ENCODE results near the genes FOXJ2, A2ML1 and M6PR.

GRCh38 chr12:7107883-7109014 is 765 bp downstream of the C1RL start:
- PRO-cap = bidirectional peak, plus-strand start at chr12:7108571, minus-strand start at chr12:7108377
- RAMPAGE, long total RNA = start-site peak on the plus strand at chr12:7108277-7108451, 25 reads; start-site peak on the plus strand at chr12:7108651-7108681, 27 reads

- PRO-cap = no peak
- RAMPAGE, long total RNA = start-site peak on the plus strand at chr12:7111447-7111508, 18 reads
Observed at GRCh38 chr12:7111146-7111783, 2.3 kb upstream of the C1RL start.

DNA sequence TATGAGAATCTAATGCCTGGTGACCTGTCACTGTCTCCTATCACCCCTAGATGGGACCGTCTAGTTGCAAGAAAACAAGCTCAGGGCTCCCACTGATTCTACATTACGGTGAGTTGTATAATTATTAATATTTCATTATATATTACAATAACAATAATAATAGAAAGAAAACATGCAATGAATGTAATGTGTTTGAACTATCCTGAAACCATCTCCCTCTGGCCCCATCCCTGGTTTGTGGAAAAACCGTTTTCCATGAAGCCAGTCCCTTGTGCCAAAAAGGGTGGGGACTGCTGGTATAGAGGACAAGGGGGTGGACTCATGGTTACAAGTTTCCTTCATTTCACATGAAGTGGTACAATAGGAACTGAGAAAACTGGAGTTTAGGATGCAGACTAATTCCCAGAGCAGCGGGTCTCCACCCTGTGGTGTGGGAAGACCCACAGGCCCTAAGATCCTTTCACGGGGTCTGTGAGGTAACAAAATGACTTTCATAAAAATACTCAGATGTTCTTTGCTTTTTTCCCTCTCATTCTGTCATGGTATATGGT is 3.0 kb upstream of the C1RL start:
- PRO-cap = no peak
- RAMPAGE, long total RNA = no peak

DNA sequence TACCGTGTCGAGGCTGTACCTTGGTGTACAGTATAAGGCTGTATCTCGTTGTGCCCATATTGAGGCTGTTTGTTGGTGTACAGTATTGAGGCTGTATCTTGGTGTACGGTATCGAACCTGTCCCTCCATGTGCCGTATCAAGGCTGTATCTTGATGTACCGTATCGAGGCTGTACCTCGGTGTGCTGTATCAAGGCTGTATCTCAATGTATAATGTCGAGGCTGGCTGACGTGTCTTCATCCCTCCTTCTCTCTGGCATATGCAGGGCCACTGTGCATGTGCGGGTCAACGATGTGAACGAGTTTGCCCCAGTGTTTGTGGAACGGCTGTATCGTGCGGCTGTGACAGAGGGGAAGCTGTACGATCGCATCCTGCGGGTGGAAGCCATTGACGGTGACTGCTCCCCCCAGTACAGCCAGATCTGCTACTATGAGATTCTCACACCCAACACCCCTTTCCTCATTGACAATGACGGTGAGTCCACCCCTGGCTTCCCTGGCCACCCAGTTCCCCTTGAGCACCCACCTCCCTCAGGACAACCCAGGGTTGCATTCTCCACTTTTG is 5.0 kb downstream of the CLSTN3 start:
- PRO-cap = no peak
- RAMPAGE, long total RNA = start-site peak on the plus strand centred at position 182 of the sequence, 586 bp wide, 47 reads

DNA sequence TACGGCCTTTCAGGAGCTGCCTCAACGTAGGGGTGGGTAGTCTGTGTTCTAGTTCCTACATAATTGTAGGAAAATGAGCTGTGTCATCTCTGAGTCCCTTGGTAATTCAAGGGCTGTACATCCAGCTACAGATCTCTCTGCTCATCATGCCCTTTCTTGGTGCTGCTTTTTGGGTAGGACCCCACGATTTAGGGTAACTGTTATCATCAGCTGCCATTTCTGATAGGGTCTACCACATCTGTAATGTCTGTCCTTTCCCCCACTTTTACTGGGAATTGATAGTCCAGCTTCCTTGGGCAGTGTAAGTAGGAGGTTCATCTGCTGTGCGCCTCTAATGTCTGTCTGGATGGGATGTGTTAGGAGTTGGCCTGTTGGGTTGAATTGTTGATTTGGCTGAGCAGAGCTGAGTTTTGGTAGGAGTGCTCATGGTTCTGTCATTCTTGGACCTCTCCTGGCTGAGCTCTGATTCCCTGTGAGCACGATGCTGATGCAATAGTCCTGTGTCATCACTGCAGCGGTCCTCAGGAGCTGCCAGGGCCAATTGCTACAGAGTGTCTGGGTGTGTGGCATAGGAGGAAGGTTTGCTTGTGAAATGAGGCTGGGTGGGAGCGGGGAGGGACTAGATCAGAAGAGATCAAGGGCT is 21.0 kb downstream of the PEX5 start:
- PRO-cap = no peak
- RAMPAGE, long total RNA = no peak

DNA sequence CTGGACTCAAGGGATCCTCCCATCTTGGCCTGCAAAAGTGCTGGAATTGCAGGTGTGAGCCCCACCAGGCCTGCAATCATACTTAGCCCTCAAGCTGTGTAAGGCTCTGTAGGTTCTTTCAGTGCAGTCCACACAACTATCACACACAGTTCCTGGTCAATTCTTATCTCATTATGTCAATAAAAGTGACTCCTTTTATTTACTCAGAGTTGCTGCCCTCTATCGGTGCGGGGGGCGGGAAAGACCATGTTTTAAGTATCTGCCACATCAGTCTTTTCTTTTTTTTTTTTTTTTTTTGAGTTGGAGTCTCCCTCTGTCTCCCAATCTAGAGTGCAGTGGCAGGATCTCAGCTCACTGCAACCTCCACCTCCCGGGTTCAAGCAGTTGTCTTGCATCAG is 28.9 kb downstream of the SLC2A3 start:
- PRO-cap = no peak
- RAMPAGE, long total RNA = no peak

- PRO-cap = no peak
- RAMPAGE, long total RNA = no peak
Observed at GRCh38 chr12:7928825-7929761, 6.9 kb downstream of the SLC2A3 start.

GRCh38 chr12:8032260-8033136 is at the start of gene FOXJ2:
FOXJ2 (plus strand) TSS chr12:8032716.
- PRO-cap = bidirectional peak, plus-strand start at chr12:8032718, minus-strand start at chr12:8032586
- RAMPAGE, long total RNA = start-site peak on the plus strand at chr12:8032716-8032734, 136 reads

DNA sequence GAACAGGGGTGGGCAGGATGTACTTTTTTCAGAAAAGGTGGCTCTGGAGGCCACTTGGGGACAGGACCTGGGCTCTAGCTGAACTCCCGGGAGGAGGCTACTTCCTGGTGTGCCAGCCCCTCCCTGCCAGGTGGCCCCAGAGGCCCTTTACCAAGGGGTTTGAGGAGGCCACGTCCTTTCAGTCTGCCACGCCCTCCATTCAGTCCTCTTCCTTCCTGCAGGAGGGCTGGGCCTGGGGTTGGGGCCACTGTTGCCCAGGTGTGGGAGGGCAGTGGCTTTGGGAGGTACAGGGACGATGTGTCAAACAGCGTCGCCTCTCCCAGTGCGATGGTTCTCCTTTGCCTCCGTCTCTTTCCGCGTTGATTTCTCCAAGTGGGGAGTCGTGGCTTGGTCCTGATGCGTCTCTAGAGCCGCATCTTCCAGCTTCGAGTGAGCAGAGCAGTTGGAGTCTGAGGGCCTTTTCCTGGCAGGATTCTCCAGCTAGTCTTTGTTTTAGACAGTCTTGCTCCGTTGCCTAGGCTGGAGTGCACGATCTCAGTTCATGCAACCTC is 553 bp upstream of the FAM90A1 start:
- PRO-cap = no peak
- RAMPAGE, long total RNA = no peak

DNA sequence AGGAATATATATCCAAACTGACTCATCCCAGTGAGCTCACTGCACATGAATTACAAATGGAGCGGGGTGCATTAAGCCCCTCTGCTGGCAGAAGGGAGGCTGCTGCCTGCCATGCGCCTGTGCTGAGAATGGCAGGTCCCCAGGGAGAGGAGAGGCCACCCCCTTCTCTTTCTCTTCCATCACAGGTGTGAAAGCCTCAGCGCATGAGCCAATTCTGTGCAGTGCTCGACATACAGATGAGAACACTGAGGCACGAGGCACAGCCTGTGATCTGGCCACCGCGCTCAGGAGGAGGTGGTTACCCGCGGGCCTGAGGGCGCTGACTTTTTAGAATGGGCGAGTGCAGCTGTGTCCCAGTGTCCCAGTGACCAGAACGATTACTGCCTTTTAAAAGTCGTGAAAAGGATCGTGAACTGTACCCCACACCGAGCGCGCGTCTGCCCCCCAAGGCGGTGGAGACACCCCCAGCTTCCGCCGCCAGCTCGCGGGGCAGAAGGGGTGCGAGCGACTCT is 14.8 kb upstream of the FAM90A1 start:
- PRO-cap = no peak
- RAMPAGE, long total RNA = no peak

DNA sequence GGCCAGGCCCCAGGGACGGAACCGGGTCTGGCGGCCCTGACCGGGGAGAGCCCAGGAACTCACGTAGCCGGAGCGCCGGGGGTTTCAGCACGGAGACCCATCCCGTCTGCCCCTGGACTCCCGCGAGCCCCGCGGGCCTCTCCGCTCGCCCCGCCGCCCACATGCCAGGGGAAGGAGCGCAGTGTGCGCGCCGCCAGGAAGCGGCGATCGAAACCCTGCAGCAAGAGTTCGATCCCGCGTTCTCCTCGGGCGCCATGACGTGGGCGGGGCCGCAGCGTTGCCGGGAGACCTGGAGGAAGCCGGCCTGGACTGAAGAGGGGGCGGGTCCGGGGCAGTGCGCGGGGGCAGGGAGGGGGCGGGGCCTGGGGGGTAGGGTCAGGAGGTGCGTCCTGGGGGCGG is 15.3 kb upstream of the FAM90A1 start:
- PRO-cap = bidirectional peak, plus-strand start outside the sequence, minus-strand start at position 265 of the sequence
- RAMPAGE, long total RNA = no peak

DNA sequence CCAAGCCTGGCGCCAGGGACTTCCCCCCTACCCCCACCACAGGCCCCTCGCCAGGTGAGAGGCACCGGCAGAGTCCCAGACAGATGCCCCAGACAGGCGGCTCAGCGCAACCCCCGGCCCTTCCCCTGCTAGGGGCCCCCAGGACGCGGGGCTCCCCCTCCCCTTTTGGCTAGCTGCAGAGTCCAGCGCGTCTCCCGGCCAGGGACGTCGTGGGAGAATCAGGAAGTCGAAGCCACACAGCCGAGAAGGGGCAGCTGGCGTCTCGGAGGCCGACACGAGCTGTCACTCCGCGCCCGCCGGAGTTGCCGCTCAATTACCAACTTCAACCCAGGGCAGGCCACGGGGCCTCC is 65.9 kb upstream of the CLEC6A start:
- PRO-cap = no peak
- RAMPAGE, long total RNA = no peak

- PRO-cap = no peak
- RAMPAGE, long total RNA = no peak
Observed at GRCh38 chr12:8774195-8774891, 48.1 kb upstream of the A2ML1 start.

DNA sequence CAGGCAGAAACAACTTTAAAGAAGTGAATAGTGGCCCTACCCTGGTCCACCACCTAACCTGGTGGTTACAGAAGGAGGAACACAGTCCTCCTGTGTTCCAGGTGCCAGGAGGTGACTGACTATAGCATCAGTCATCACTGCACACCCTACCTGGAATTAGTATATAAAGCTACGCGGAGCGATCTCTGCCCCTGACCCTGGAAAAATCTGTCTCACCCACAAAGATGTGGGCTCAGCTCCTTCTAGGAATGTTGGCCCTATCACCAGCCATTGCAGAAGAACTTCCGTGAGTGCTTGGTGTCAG is at the start of gene A2ML1:
TSS of gene A2ML1 (plus strand) at position 194 of the 304 bp plus-strand sequence.
- PRO-cap = no peak
- RAMPAGE, long total RNA = start-site peak on the plus strand centred at position 222 of the sequence, 65 bp wide, 1,452 reads

- PRO-cap = no peak
- RAMPAGE, long total RNA = no peak
Observed at GRCh38 chr12:8925207-8925961, 11.1 kb downstream of the PHC1 start.

GRCh38 chr12:8949118-8950243 is at the start of gene M6PR:
M6PR (minus strand) TSS chr12:8949645.
- PRO-cap = unidirectional peak, minus-strand start at chr12:8949408; bidirectional peak, plus-strand start at chr12:8950107, minus-strand start at chr12:8949652
- RAMPAGE, long total RNA = start-site peak on the minus strand at chr12:8949621-8949663, 668 reads

- PRO-cap = no peak
- RAMPAGE, long total RNA = no peak
Observed at GRCh38 chr12:9066818-9067182, 48.9 kb downstream of the A2M start.

GRCh38 chr12:9077888-9078498 is 37.7 kb downstream of the A2M start:
- PRO-cap = no peak
- RAMPAGE, long total RNA = no peak

DNA sequence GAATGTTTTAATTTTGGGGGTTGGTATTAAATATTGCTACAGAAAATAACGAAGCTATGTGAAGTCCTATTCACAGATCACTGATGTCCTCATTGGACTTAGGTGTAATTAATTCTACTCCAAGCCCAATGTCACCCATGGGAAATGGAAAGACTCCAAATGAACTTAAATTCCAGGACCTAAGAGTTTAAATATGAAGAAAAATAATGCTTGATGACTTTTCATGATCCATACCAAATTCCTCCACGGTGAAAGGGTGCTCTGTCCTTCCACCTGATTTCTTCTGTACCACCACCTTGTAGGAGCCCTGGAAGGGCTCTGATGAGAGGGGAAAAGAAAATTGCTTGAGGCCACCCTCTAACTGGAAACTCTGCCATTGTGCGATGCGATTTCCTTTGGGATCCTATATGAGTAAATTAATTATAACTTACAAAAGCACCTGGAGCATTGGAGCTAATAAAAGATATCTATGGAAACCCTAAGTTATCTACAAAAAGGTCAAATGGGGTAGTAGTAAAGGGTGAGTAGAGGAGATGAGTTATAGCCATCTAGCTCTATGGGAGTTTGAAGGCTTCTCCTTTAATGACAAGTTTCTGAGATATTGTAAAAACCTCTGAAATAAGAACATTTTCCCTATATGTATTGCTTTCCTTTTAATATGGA is 6.0 kb downstream of the A2M start:
- PRO-cap = no peak
- RAMPAGE, long total RNA = no peak

- PRO-cap = no peak
- RAMPAGE, long total RNA = no peak
Observed at GRCh38 chr12:9111032-9111992, 4.4 kb downstream of the A2M start.